ENCODE results near the gene KLF11.

DNA sequence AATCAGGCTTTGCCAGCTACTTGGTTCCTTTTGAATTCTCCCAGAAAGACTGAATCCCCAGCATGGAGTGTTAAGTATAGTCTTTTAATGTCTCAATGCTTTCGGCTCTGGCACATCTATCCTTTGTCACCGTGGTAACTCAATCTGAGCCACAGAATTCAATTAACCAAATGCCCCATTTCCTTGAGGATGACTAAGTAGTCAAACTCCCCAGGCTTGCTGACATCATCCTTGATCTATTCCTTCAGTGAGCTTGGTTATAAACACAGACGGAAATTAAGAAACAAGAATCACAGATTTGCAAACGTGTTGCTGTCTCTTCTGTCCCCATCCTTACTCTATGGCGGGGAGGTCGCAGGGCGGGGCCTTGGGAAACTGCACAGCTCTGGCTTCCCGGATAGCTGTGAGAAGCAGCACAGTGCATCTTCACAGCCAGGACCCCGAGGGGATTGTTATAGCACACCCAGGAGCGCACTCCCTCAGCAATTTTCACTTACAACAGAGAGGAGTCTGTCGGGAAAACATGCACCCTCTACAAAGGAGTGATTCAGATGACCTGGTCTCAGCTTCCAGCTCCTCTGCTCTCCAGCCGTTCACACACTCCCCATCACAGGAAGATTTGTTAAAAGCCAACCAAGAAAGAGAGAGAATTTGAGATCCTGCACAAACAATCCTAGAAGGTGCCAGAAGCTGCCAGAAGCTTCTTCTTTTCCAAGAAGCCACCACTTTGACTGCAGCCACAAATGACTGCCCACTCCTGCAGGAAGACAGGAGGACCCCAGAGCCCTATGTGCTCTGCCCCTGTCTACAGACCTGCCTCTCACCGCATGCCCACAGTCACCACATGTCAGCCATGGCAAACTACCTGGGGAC lies 44.8 kb upstream of the YWHAQ start:
- PRO-cap, 2 experiments = no peak in any of the 2 experiments

DNA sequence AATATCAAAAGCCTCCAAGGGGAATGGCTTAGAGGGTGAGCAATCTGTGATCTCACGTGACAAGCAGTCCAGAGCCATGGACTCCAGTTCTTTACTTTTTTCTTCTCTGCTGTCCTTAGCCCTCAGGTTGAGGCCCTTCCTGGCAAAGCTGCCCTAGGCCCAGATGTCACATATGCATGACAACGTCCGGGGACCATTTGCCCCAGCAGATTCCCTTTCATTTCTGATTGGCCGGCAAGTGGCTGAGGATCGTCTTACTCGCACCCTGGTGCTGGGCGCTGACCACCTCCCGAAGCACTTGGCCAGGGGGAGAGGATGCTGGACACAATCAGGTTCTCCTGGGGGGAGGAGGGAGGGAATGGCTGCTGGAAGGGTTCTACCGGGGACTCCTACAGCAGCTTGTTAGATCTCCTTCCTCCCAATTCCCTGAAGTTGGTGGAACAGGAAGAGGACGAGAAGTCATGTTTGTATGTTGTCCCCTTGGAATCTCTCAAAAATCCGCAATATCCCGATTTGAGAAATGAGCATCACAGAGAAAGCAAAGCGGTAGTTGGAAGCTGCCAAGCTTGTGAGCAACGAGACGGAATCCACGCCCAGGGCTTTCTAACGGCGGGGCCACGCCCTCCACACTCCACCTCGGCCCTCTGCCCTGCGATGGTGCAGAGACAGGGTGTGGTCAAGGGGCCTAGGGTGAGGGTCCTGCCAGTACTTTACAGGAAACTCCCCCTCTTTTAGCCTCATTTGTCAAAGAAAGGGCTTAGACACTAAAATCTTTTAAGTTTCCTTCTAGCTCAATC lies 61.8 kb upstream of the YWHAQ start:
- PRO-cap, 2 experiments = no peak in any of the 2 experiments

DNA sequence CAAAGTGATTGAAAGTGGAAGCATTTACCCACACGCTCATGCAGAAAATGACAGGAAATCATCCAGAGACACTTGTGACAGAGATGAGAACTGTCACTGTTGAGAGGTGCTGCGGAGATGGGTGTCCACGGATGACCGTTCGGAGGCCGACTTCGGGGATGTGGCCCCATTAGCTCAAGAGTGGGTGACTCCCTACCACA lies 81.4 kb upstream of the YWHAQ start:
- PRO-cap, 2 experiments = no peak in any of the 2 experiments

DNA sequence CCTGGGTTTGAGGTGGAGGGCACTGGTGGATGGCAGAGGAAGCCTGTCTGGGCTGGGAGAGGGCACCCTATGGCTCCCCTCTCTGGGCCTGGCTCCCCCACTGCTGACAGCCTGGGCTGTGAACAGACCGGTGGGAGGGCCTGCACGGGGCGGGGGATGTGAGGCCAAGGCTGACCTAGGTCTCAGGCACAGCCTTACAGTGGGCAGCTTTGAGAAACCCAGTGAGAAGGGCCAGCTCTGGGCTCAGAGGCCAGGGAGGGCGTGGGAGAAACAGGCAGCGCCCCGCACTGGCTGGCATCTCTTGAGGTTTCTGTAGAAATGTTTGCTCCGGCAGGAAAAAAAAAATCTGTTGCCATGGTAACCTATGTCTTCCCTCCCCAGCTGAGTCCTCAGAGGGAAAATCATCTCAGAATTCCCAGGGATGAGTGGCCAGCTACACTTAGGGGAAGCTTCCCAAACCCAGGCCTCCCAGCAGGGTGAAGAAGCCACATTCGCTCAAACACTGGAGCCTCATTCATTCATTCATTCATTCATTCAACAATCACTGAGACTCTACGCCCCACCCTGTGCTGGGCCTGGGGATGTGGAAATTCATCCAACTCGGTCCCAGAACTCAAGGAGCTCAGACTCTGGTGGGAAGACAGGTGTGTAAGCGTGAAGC lies 71.7 kb upstream of the TAF1B start:
- PRO-cap, 2 experiments = peak in 1 of 2 experiments; most common plus-strand start position 409 of the sequence (in 1); most common minus-strand start position 303 of the sequence (in 1)

- PRO-cap, 2 experiments = no peak in any of the 2 experiments
Measured at GRCh38 chr2:9999411-9999742, 44.0 kb upstream of the KLF11 start.

DNA sequence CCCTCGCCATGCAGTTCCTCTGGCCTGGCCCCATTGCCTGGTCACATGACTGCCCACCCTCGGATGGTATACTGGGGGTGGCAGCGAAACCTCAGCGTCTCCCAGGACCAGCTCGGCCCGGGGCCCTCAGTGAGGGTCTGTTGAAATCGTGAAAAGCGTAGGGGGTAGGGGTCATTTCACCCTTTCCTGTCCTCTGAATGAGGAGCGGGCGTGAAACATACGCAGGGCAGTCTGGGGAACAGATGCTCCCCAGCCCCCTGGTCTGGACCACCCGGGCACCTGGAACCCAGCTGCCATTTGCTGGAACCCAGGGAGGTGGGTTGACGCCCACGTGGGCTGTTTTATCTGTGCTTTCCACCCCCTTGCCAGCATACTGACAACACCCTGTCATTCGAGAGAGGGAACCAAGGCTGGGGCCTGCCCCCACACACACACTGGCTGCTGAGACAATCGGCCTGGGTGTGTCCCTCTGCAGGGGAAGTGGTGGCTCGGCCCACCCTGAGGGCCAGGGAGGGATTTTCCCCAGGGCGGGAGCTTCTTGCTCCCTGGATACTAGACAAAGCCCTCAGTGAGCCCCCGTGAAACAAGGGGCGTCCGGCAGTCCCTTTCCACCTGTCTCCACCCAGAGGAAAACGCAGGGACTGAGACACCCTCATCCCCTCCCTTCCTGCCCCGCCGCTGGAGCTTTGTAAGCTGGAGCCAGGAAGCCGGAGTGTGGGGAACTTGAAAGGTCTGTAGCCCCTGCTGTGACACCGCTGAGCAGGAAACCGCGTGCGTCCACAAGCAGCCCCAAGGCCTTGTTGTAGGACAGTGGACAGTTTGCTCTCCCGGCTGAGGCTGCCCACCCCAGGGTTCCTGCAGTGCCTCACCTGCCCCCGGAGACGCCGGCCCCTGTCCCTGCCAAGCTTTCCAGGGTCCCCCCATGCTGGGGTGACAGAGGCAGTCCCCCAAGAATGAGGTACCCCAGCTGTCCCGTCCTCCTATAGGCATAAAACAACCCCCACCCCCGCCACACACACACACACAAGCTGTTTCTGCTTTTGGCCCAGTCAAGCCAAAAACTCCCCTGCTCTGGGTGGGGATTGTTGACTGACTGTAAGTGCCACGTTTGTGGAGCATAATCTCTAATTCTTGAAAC lies 14.2 kb upstream of the KLF11 start:
- PRO-cap, 2 experiments = peak in 1 of 2 experiments; most common plus-strand start position 581 of the sequence (in 1); most common minus-strand start position 375 of the sequence (in 1)

DNA sequence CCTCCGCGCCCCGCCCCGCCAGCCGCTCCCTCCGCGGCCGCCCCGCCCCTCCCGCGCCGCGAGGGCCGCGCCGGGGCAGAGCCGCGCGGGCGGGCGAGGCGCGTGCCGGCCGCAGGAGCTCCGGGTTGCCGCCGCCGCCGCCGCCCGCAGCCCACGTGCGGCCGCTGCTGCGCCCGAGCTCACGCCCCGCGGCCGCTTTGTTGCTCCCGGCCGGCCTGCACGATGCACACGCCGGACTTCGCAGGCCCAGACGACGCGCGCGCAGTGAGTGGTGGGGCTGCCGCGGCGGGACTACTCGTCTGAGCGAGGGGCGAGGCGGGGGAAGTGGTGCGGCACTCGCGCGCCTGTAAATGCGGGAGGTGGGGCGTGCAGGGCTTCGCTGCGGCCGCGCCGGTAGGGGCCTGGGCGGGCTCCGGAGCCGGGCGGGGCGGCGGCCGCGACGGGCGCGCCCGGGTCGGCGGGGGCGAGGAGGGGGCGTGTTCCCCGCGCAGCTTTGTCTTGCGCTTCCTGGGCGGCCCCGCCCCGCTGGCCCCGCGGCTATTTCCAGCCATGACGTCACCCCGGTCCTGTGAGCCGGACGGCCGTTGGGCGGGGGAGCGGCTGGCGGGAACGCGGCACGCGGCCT lies at the start of gene KLF11:
KLF11 (plus strand) TSS at position 56 of the 625 bp plus-strand sequence.
- PRO-cap, 2 experiments = peak in 1 of 2 experiments; most common plus-strand start position 78 of the sequence (in 1); most common minus-strand start position 468 of the sequence (in 1)

GRCh38 chr2:10078726-10079197 lies 1.4 kb downstream of the CYS1 start:
- PRO-cap, 2 experiments = peak in 1 of 2 experiments; most common plus-strand start chr2:10079084 (in 1); most common minus-strand start chr2:10079132 (in 1)

GRCh38 chr2:10091623-10092055 lies 11.4 kb upstream of the CYS1 start:
- PRO-cap, 2 experiments = no peak in any of the 2 experiments

DNA sequence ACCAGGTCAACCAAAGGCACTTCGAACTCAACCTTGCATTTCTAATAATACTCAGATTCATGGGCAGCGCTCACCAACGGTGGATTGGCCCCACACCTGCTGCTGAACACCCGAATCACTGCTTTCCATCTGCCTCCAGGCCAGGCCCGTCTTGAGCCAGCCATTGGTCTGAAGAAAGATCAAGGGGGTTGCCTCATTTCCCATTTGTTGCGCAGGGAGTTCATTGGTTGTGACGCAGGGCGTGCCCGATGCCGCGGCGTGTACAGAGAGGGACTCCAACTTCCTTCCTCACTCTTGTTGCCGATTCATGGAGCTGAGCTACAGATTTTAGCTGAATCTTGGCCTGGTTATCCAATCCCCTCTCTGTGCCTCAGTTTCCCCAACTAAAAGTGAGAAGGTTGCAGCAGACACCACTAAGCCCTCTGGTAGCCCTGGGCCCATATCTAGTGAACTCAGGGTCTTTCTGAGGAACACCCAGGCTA lies 61.0 kb upstream of the HPCAL1 start:
- PRO-cap, 2 experiments = no peak in any of the 2 experiments

DNA sequence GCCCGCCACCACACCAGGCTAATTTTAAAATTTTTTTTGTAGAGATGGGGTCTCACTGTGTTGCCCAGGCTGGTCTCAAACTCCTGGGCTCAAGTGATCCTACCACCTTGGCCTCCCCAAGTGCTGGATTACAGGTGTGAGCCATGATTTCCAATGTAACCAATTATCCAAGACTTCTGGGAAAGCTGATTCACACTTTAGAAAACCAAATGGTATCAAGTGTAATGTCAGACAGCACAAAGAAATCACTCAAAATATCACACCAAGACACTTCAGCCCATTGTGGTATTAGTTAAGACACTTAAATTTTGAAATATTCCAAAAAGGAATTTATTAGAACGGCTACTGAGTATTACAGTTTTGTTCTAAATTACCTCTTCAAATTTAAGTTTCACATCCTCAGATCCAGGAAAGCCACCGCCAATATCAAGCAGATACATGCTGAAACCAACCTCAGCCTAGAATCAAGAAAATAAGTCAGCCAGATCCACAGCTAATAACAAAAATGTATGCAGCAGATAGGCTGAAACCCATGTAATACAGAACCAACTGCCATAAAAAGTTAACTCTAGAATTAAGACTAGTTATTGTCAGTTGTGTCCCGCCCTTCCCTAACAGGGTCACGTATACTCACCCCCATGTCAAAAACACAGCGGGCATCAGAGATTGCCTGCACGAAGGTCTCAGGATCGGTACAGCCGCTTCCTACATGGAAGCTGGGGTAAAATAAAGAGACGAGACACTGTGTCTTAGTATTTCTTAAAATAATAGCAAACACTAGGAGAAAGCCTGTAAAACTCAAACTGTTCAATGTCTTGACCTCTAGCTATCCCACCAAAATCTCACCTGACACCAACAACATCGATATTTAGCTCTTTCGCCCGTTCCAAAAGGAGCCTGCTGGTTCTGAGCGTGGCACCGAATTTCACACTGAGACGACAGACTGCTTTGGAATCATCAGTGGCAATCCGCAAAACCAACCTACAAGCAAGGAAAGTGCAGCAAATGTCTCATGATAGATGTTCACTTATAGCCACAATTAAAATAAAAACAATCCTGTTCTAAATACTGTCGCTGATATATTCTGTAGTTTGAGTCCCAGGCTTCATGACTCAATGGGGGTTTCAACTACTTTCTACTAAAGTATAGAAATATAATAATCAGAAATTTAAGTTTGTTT lies 4.9 kb downstream of the ODC1 start:
- PRO-cap, 2 experiments = no peak in any of the 2 experiments

DNA sequence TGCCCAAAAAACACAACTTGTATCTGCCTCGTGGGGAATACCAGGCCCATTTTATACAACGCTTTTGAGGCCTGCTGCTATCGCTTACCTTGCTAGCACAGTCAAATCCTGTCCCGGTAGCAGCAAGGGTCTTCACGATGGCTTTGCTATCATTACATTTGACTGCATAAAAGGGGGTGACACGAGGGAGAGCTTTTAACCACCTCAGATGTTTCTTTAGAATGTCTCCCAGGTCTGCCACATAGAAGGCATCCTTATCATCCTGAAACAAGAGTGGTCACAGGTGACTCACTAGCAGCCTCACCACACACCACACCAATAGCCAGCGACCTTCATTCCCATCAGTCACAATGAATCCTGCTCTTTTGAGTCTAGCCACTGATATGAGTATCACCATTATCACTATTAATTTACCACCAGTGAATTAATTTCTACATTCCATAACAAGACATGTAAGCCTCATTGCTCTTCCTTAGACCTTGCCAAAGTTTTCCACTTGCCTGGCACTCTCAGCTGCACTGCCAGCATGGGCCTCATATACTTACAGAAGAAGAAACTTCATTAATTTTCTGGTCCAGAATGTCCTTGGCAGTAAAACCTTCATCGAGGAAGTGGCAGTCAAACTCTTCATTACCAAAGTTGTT lies 3.6 kb downstream of the ODC1 start:
- PRO-cap, 2 experiments = no peak in any of the 2 experiments

DNA sequence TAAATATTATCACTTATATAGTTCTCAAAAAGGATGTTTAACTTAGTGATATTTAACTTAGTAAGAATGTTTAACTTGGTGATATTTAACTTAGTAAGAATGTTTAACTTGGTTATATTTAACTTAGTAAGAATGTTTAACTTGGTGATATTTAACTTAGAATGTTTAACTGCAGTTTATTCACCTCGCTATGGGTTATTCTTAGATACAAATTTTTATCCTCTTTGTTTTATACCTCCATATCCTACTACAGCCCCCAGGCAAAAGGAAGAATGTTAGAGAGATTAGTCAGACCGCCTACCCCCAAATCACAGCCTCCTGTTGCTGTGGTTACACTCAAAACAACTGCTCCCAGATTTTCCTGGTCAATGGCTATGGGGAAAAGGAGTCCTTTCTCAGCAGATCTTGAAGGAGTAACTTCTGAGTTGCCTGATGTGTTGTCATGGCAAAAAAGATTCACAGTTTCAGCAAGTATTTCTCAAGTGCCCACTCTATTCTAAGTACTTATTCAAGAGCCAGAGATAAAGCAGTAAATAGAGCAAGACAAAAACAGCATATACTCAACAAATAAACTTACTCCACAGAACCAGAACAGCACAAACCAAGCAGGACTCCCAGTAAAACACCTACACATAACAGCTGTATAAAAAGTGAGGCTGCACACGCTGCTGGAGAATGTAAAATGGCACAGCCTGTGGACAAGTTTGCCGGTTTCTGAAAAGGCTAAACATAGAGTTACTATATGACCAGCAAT lies 104.9 kb downstream of the NOL10 start:
- PRO-cap, 2 experiments = no peak in any of the 2 experiments

DNA sequence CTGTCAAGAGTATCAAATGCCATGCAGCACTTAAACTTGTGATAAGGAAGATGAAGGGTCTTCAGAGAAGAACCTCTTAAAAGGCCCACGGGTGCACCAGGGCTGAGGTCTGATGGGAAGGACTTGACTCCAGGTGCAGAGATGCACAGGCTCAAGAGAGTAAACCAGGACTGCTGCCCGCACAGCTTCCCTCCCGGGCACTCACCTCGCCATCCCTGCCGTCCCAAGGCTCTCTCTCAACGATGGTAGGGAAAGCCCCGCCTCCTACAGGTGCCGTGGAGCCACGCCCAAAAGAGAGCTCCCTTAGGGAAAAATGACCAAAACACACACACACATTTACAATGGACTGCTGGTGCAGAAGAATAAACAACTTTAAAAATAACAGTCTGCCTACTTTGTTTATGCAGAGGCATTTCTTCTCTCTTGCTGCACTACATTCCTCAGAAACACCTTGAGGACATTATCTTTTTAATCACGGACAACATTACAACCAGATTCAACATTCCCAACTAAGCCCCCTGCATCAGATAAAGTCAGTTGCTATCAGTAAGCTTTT lies 27.8 kb downstream of the PDIA6 start:
- PRO-cap, 2 experiments = no peak in any of the 2 experiments

DNA sequence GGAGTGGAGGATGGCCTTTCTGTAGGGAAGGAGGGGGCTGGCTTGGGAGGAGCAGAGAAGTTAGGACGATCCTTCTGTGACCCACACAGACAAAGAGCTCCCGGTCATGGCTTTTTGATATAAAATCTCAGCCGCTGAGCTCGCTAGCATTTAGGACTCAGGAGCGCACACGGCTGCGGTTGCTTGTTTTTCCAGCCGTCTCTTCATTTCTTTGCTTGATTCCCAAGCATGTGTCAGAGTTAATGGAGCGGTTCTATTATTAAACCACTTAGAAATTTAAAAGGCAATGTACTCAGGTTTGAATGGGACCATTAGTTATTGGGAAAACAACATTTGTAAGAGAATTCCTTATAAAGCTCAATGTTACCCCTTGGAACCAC lies 47.3 kb upstream of the KCNF1 start:
- PRO-cap, 2 experiments = no peak in any of the 2 experiments

- PRO-cap, 2 experiments = no peak in any of the 2 experiments
Measured at GRCh38 chr2:10873480-10874293, 38.0 kb upstream of the KCNF1 start.

DNA sequence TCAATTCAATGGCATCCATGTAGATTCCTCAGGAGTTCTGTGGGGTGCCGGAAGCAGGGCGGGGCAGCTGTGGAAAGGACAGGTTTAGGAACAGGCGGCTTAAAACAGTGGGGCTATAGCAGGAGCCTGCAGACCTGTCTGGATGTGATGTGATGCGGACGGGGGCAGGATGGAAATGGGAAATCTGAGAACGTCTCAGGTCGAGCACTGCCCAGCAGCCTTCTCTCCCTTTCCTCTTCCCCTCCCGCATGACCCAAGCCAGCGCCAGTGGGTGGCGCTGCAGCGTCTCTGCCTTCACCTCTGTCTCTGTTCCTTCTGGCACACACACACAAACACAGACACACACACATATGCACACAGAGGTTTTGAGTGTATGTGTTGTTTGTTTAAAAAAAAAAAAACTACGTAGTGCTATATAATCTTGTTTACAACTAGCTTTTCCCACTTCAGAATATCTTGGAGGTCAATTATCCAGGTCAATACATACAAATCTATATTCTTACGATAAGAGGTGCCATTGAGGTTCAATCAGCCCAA lies 59.7 kb upstream of the C2orf50 start:
- PRO-cap, 2 experiments = no peak in any of the 2 experiments

- PRO-cap, 2 experiments = peak in 1 of 2 experiments; most common plus-strand start chr2:11132312 (in 1); most common minus-strand start chr2:11132141 (in 1)
Measured at GRCh38 chr2:11131938-11132550, 884 bp upstream of the C2orf50 start.

- PRO-cap, 2 experiments = no peak in any of the 2 experiments
Measured at GRCh38 chr2:11214627-11215883, 59.8 kb downstream of the SLC66A3 start.

GRCh38 chr2:11227207-11227617 lies 71.9 kb downstream of the SLC66A3 start:
- PRO-cap, 2 experiments = no peak in any of the 2 experiments